T47D (cell line): Measurements from ENCODE around the genes P2RX6 and TMEM191C.

DNA sequence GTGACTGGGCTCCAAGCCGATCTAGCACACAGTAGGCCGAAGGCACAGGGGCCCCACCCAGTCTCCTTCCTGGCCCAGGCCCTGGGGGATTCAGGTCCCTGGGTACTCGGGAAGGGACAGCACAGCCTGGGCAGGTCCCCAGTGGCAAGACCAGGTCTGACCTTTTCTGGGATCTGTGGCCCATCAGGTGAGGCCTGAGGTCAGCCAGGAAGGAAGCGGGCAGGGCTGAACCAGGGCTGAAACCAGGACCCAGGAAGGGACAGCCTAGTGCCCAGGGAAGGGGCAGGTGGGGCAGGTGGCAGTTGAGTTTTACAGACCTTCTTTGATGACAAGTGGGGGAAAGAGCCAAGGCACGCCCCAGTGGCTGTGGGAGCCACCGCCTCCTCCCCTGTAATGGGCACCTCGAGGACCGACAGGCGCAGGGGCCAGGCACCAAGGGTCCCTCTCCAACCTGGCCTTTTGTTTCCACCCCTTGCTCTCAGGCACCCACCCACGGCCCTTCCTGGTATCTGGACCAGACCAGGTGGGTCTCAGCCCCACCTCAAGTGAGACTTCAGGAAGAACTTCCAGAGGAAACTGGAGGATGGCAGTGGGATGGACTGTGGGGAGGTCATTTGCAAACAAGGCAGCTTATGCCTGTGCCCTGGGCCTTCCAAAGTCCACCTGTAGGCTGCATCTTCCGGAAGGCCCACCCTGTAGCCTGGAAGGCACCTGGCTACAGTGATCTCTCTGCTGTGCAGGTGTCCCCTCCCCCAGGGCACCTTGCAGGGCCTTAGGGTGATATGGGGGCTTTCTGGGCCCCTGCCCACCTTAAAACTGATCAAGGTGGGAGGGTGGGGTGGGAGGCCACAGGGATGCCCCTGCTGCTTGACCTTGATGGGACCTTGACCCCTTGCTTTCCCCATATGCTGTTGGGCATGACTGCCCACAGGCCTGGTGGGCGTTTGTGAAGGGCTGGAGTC lies 750 bp upstream of the AIFM3 start:
- RRBS, result no CpG with 5 or more reads among the region's 12 CpGs

- RRBS, result no CpG with 5 or more reads among the region's 29 CpGs
Observed at GRCh38 chr22:20994267-20995258, 7.4 kb downstream of the THAP7 start.

GRCh38 chr22:20995869-20997110 lies 5.6 kb downstream of the THAP7 start:
- RRBS, result no CpG with 5 or more reads among the region's 36 CpGs

GRCh38 chr22:21001071-21001960 lies 602 bp downstream of the THAP7 start:
- RRBS, result 2% methylated on average over 19 of the region's 68 CpGs

DNA sequence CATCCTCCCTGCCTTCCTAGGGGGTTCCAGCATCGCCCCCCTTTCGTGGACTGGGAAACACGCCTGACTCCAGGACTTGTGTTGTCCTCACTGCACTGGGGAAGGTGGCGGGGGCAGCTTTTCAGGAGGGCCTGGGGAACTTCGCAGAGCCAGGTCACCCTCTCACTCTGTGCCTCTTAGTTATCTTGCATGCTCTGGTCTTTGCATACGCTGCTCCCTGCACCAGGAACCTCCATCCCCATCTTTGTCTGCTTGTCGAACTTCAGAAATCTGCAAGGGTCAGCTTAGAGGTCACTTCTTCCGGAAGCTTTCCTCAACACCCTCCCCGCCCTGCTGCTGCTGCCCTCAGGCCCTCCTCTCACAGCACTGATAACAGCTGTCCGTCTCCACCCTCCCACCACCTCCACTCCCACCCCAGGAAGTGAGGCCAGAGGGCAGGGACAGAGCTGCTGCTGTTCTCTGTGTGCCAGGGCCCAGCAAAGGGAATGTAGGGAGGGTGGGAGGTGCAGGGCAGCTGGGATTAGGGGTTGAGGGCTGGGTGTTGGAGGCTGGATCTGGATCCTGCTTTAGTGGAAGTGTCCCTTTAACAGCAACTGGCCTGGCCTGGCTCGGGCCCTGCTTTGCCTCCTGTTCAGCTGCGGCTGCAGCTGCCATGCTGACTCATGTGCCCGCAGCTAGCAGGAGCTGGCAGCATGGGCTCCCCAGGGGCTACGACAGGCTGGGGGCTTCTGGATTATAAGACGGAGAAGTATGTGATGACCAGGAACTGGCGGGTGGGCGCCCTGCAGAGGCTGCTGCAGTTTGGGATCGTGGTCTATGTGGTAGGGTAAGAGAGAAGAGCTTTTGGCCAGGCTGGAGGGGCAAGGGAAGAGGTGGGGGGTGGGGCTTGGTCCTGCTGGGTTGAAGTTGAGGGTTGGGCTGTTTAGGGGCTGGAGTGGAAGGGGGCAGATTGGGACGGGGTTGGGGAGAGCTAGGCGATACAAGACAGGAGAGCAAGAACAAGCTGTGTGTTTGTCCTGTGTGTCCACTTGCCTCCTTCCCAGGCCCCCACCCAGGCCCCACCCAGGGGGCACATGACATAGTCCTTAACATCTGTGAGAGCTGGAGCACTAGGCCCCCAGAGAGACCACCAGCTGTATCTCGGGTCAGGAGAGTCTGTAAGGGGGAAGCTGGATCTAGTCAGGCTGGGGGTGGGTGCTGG lies at the start of gene P2RX6:
P2RX6 (plus strand) TSS at position 653 of the 1,201 bp plus-strand sequence.
- RRBS, result no CpG with 5 or more reads among the region's 21 CpGs

DNA sequence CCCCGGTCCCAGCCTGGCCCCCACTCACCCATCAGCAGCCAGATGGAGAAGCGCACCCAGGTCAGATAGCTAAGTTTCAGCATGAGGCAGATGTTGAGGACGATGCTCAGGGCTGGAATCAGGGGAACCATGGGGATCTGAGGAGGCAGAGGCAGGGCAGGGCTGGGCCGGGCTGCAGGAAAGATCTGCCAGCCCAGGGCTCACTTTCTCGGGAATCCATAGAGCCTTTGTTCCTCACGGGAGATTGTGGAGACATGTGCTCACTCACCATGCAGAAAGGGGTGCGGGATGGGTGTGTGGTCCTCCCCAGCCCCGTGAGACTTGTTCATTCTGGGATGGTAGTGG lies 3.1 kb downstream of the SLC7A4 start:
- RRBS, result 20% methylated on average over 1 of the region's 8 CpGs

- RRBS, result no CpG with 5 or more reads among the region's 27 CpGs
Observed at GRCh38 chr22:21417891-21418327, 738 bp downstream of the HIC2 start.

- RRBS, result no CpG with 5 or more reads among the region's 22 CpGs
Observed at GRCh38 chr22:21448842-21449664, 18.1 kb upstream of the TMEM191C start.

GRCh38 chr22:21450812-21451623 lies 16.2 kb upstream of the TMEM191C start:
- RRBS, result 72% methylated on average over 1 of the region's 14 CpGs

- RRBS, result no CpG with 5 or more reads among the region's 10 CpGs
Observed at GRCh38 chr22:21455789-21456162, 11.4 kb upstream of the TMEM191C start.

DNA sequence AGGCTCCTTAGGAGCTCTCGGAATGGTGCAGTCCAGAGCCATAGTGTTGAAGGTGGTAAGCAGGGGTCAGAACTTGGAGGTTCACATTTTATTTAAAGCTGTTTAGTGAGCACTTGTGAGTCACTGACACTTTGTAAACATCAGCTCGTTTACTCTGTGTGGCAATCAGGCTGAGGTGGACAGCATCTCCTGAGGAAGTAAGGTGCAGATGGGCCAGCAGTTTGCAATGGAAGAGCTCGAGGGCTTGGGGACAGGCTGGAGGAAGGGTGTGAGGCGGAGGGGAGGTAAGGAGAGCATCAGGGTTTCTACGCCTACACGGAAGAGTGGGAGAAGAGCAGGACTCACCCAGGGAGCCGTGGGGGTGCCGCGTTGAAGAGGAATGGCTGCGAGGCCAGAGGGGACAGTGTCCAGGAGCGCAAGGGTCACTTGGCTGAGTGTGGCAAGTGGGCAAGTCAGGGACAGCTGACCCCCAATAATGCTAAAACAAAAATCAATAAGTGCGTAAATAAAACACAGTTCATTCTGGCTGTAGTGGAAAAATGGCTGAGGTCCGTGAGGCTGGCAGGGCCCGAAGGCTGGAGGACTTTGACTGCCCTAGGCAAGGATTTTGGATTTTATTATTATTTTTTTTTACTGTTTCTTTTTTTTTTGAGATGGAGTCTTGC lies 9.9 kb upstream of the TMEM191C start:
- RRBS, result no CpG with 5 or more reads among the region's 14 CpGs

DNA sequence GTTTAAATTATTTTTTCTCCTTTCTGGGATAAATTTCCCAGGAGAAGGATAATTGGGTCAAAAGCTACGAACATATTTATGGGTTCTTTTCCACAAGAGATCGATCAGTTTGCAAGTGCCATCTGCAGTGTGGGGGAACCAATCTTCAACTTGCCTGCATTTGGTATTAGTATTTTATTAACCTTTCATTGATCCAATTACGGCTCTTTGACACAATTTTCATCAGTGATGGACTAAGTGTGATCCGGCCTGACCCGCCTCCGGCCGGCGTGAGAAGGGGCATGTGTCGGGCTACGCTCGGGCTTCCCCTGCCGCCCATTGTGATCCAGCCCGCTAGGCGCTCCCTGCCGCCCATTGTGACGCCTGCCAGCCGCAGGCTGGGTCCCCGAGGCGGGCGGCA lies at the start of gene TMEM191C:
TMEM191C (plus strand) TSS at position 350 of the 400 bp plus-strand sequence.
- RRBS, result no CpG with 5 or more reads among the region's 20 CpGs

GRCh38 chr22:21626087-21626893 lies 3.5 kb downstream of the YDJC start:
- RRBS, result no CpG with 5 or more reads among the region's 7 CpGs

- RRBS, result 98% methylated on average over 14 of the region's 44 CpGs
Observed at GRCh38 chr22:21628122-21628945, 1.5 kb downstream of the YDJC start.

- RRBS, result no CpG with 5 or more reads among the region's 1 CpG
Observed at GRCh38 chr22:21650913-21651356, 8.8 kb downstream of the SDF2L1 start.

GRCh38 chr22:21651622-21652459 lies 9.7 kb downstream of the SDF2L1 start:
- RRBS, result 1% methylated on average over 17 of the region's 68 CpGs

DNA sequence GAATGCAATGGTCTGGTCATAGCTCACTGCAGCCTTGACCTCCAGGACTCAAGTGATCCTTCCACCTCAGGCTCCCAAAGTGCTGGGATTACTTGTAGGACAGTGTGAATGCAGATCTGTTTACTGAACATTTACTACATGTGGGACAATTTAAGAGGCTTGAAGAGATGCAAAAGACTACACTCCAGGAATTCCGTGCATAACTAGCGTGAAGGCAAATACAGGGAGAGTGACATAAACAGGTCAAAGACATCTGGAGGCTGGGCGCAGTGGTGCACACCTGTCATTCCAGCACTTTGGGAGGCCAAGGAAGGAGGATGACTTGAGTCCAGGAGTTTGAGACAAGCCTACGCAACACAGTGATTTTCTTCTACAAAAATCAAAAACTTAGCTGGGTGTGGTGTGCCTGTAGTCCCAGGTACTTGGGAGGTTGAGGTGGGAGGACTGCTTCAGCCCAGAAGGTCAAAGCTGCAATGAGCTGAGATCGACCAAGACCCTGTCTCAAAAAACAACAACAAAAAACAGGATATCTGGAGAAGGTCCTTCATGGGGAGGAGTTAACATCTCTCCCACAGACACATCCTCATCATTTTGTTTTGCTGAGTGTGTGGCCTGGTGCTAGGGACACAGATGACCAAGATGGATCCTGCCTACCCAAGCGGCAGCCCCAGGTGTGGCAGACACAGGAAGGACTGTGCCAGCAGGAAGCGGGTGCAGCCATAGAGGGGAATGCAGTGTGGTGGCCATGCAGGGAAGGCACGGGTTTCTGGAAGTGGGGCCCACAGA lies 33.9 kb downstream of the YPEL1 start:
- RRBS, result no CpG with 5 or more reads among the region's 8 CpGs

DNA sequence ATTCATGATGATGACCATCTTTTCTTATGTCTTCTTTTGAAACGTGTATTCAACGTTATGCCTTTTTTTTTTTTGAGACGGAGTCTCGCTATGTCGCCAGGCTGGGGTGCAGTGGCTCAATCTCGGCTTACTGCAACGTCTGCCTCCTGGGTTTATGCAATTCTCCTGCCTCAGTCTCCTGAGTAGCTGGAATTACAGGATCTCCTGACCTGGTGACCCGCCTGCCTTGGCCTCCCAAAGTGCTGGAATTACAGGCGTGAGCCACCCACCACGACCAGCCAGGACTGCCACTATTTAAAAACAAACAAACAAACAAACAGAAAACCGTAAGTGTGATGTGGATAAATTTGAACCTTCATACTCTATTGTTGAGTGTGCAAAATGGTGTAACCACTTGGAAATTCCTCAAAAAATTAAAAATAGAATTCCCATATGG lies 56.7 kb downstream of the MAPK1 start:
- RRBS, result no CpG with 5 or more reads among the region's 11 CpGs

GRCh38 chr22:21864751-21865636 lies 2.5 kb downstream of the MAPK1 start:
- RRBS, result no CpG with 5 or more reads among the region's 5 CpGs

DNA sequence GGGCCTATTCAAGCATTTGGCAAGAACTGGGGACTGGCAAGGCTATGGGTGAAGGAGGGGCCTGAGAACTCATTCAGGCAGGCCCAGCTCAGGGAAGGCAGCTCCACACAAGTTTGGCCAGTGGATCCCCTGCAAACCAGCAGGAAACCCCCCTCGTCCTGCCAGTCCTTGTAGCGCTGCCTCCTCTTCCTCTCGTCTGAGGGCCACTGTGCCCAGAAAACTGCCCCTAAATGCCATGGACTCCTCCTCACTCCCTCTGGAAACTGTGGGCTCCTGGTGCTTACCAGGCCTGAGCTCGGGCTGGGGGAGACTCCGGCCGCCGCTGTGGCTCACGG lies 15.3 kb downstream of the PPM1F start:
- RRBS, result no CpG with 5 or more reads among the region's 8 CpGs